Sciatic nerve (tissue), 1 donor: ENCODE data around the genes OR5H2 and TMEM45A.

- PRO-cap, result no peak
These were observed 640.0 kb downstream of the EPHA3 start for GRCh38 chr3:89747279-89747935.

DNA sequence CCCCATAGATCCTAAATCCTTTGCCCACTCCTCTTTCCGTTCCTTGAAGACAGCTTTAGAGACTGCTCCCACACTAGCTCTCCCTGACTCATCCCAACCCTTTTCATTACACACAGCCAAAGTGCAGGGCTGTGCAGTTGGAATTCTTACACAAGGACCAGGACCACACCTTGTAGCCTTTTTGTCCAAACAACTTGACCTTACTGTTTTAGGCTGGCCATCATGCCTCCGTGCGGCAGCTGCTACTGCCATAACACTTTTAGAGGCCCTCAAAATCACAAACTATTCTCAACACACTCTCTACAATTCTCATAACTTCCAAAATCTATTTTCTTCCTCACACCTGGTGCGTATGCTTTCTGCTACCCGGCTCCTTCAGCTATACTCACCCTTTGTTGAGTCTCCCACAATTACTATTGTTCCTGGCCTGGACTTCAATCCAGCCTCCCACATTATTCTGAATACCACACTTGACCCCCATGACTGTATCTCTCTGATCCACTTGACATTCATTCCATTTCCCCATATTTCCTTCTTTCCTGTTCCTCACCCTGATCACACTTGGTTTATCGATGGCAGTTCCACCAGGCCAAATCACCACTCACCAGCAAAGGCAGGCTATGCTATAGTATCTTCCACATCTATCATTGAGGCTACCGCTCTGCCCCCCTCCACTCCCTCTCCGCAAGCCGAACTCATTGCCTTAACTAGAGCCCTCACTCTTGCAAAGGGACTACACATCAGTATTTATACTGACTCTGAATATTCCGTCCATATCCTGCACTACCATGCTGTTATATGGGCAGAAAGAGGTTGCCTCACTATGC, 31.9 kb downstream of the PROS1 start:
- PRO-cap, result no peak

DNA sequence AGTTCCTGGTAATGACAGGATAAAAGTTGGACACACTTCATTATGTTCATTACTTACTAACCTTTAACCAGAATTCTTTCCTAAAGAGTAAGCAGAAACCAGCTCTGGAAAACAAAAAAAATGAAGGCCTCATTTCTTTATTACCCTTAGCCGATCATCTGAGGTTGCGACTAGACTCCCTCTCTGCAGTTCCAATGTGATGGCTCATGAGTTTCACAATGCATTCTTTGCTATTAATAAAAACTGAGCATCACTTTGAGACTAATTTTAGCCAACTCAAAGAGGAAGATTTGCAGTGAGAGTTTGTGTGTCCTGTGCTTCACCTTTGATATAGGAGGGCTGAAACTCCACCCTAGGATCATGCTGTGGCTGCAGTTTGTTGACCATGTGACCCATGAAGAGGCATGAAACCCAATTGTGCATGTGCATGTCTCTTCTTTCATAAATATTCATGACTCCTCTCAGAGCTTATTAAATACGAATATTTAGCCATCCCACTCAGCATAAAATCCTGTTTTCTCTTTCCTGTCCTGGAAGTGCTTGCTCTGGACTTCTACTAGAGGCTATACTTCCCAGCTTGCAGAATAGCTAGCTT, 1072.2 kb downstream of the NSUN3 start:
- PRO-cap, result no peak

GRCh38 chr3:96323559-96323924, 490.9 kb upstream of the EPHA6 start:
- PRO-cap, result unidirectional peak, plus-strand start at chr3:96323636

- PRO-cap, result no peak
These were observed 196.7 kb upstream of the EPHA6 start for GRCh38 chr3:96617602-96618254.

GRCh38 chr3:98039170-98039985, 4.3 kb upstream of the GABRR3 start:
- PRO-cap, result no peak

- PRO-cap, result no peak
These were observed at the start of gene OR5H2 for GRCh38 chr3:98282188-98282689. TSS of gene OR5H2 (plus strand) at chr3:98282505.

DNA sequence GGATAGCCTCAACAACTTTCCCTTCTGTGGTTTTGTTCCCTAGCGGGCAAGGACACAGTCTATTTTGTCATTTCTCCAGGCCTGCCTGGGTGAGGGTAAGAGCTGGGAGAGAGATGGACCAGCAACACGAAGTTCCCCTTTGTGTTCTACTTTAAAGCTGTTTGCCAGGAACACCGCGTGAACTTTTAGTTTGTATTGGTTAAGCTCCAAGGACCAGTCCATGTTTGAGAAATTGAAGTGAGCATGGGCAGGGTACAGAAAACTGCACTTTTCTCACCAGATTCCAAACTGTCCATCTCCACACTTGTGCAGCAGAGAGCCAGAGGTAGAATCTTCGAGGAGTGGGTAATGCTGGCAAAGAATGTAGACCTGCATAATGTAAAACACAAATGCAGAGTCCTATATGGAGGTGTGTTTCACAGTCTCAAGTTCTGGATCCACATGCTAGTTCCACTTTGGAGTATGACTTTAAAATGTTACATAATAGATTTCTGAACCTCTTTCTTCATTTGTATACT, 21.1 kb downstream of the ST3GAL6 start:
- PRO-cap, result no peak

GRCh38 chr3:98872079-98872449, 29.4 kb downstream of the DCBLD2 start:
- PRO-cap, result no peak

DNA sequence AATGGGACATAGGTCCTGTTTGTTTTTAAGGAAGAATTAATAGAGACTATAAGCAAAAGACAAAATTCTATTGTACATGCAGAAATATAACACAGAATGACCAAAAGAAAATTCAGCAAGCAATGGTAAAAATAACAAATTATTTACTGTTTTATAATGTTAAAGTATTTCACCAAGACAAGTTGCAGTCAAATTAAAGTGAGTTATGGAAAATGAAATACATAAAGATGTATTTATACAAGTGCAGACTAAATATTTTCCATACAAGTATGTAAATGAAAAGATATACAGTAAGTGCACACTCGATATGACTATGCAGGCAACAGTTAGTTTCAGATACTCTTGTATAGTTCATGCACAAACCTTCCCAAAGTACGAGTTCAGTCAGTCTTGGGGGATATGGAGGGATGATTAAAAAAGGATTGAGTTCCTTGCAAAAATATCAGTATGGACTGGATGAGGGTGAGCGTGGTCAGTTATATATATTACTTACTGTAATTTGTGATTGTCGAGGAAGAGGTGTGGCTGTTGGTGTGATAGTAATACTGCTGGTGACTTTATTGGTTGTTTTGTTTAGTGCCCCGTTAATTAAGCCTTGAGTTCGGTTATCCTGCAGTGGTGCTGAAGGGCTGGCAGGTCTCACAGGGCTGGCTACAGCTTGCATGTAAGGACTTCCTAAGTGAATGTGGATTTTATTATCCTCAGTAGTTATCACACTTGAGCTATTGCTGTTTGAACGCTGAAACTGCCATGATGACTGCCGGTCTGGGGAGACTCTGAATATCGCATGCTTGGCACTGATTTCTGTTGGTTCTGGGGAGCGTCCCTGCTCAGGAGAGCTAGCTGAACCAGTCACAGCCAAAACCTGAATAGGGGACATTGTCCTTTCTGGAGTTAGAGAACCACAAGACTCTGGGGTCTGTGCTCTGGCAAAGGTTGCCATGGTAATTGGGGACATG, 30.4 kb downstream of the CMSS1 start:
- PRO-cap, result no peak

DNA sequence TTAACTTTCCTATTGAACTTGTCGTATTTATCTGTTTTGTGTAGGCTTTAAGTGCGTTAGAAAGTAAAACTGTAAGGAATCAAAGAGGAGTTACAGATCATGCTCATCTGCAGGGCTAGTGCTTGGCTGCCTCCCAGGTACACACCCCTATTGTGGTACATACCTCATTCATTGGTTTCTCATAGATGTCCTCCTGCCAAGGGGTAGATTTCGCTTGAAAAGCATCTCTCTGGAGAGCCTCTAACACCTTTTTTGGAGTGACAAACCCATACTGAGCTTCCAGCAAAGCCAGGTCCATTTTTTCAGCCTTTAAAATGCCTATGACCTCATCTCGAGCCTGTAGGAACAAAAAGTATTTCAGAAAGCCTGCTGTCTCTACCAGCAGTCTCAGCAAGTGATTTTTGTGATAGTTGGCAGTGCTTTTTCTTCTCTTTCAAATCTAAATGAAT, 112.1 kb downstream of the CMSS1 start:
- PRO-cap, result no peak

DNA sequence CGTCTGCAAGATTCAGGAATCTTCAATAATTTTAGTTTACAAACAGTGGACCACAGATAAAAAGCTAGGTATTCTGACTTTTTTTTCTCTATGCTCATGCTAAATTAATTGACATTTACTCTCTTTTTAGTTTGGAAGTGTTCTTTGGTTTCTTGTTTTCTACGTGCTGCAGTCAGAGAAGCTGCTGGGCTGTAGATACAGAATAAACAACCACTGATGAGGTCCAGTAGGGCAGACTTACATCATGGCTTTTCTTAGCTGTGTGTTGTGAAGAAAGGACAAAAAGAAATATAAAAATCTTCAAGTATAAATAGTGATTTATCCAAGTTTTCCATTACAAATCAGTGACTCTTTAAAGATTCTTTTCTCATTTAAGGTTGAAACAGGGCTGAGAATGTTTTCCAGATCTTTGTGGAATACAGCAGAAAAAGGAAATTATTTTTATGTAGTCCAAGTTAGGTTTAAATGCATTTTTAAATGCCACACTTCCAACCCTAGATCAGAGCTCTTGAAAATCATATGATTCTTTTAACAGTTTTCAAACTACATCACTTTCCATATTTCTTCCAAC, 122.2 kb downstream of the CMSS1 start:
- PRO-cap, result no peak

GRCh38 chr3:100124357-100124970, 10.2 kb upstream of the FILIP1L start:
- PRO-cap, result no peak

DNA sequence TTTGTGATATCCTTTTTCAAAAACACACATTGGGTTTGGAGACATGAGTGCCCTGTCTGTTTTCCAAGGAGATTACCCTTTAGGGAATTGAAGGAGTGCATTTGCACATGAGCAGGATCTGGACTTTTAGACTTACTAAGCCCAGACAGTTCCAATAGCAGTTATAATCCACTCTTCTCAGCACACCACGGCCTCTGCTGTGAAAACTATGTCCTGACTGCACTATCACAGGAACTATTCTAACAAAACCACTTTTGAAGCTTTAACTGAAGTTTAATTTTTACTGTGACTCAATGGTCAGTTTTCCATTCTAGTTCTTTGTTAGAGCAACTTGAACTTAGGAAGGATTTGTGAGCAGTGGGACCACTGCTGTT, 49.7 kb upstream of the FILIP1L start:
- PRO-cap, result no peak

DNA sequence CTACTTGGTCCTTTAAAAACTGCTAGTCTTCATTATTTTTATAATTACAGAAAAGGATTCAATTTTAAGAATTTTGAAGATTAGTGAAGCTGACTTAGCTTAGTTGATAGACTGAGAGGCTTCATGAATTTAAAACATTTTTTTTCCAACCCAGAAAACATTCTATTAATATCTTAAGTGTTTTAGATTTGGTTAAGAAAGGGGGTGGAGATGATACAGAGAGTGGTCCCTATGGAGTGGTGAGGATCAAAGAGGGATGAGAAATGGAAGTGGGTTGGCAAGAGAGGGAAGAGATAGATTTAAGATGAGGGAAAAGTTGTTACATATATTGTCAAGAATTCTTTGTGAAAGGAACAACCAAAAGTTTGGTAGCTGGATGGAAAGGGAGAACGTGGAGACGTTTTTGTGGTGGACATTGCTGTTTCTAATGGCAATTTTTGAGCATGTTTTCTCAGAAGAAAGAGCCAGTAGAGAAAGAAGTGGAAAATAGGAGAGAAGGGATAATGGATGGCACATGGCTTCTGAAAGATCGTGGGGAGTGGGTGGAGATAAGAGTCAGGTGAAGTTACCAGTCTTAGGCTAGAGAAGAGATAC, 10.3 kb downstream of the TBC1D23 start:
- PRO-cap, result no peak

- PRO-cap, result bidirectional peak, plus-strand start at chr3:100492597, minus-strand start at chr3:100492406
These were observed at the start of gene TMEM45A for GRCh38 chr3:100492353-100493181. TSS of gene TMEM45A (plus strand) at chr3:100492619.

DNA sequence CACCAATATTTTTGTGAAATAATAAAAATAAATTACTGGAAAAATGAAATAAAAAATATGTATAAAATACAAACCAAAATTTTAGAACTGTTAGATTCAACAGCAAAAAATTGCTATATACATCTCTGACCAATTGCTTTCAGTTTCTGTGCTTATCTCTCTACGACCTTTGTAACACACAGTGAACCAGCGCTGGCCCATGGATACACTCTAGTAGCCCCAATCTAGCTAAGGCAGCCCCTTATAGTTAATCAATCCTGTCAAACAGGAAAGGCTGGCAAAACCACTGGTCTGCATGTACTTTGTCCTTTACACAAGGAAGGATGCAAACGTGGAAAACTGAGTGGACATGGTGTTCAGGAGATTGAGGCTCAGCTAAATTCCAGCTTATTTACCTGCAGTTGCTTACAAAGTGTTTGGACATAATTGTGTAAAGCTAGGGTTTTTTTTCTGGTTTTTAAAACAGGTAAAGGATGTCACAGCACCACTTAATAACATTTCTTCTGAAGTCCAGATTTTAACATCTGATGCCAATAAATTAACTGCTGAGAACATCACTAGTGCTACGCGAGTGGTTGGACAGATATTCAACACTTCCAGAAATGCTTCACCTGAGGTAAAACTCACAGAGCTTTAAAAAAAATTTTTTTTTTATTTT, 25.9 kb downstream of the ADGRG7 start:
- PRO-cap, result no peak

- PRO-cap, result bidirectional peak, plus-strand start at chr3:100992538, minus-strand start at chr3:100992441
These were observed 904 bp downstream of the ABI3BP start for GRCh38 chr3:100991970-100993064.

GRCh38 chr3:101466464-101467566, 46.2 kb downstream of the SENP7 start:
- PRO-cap, result no peak

GRCh38 chr3:101692357-101693092, 6.0 kb upstream of the RPL24 start:
- PRO-cap, result no peak